ENCODE measurements around the genes APH1A, MCL1 and GOLPH3L.

GRCh38 chr1:150109508-150109974 lies 40.2 kb upstream of the PLEKHO1 start:
- PRO-cap = no peak

DNA sequence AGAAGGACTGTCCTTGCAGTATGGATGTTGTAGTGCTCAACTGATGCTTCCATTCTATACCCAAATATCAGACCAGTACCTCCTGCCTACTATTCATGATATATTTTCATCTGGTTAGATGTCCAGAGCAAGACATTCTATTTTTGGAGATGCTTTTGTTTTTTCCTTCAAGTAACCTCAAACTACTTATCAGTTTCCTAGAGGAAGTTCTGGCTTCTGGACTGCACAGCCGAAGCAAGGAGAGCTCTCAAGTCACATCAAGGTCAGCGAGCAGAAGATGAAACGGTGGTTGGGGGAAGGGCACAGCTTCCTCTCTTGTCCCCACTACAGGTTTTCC lies 5.2 kb upstream of the PLEKHO1 start:
- PRO-cap = no peak

DNA sequence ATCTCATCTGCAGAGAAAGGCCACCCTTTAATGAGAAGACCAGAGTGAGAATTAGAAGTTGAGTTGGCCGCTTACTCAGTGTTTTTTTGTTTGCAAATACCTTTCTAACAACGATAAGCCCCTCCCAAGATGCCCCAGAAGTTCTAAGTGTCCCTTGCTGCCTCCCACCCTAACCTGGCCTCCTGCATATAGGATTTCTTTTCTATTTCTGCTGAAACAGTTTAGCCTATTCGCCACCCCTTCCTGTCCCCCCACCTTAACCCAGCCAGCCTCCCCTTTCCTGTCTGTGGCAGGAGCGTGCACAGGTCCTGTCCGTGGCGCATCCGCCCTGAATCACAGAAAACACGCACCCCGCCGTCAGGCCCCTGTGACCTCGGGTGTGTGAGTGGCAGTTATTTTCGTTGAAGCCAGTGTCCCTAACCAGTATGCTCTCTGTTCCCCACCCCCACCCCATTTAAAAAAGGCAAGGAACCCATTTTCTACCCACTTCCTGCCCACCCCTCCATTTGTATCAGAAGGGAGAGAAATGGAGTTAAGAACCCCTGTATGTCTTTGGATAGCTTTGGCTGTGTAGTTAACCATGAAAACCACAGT lies 1.6 kb downstream of the PLEKHO1 start:
- PRO-cap = bidirectional peak, plus-strand start at position 486 of the sequence, minus-strand start at position 383 of the sequence

DNA sequence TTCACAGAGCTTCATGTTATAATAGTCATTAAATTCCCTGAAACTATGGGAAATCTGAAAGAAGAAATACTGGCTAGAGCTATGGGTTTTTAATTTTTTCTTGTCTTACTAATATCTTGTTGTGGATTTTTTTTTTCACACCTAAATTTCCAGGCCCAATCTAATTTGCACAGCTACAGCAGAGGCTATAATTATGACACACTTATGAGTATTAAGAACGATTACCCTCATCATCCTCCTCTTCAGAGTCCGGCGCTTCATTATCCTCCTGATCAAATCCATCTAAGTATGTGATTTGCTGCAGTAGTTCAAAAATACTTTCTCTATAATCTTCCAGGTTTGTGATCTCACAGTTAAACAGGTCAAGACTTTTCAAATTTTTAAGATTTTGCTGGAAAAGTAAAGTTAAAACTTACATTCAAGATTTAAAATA lies 7.0 kb downstream of the ANP32E start:
- PRO-cap = no peak

GRCh38 chr1:150235283-150235583 lies 679 bp downstream of the ANP32E start:
- PRO-cap = bidirectional peak, plus-strand start at chr1:150235687, minus-strand start at chr1:150235412

DNA sequence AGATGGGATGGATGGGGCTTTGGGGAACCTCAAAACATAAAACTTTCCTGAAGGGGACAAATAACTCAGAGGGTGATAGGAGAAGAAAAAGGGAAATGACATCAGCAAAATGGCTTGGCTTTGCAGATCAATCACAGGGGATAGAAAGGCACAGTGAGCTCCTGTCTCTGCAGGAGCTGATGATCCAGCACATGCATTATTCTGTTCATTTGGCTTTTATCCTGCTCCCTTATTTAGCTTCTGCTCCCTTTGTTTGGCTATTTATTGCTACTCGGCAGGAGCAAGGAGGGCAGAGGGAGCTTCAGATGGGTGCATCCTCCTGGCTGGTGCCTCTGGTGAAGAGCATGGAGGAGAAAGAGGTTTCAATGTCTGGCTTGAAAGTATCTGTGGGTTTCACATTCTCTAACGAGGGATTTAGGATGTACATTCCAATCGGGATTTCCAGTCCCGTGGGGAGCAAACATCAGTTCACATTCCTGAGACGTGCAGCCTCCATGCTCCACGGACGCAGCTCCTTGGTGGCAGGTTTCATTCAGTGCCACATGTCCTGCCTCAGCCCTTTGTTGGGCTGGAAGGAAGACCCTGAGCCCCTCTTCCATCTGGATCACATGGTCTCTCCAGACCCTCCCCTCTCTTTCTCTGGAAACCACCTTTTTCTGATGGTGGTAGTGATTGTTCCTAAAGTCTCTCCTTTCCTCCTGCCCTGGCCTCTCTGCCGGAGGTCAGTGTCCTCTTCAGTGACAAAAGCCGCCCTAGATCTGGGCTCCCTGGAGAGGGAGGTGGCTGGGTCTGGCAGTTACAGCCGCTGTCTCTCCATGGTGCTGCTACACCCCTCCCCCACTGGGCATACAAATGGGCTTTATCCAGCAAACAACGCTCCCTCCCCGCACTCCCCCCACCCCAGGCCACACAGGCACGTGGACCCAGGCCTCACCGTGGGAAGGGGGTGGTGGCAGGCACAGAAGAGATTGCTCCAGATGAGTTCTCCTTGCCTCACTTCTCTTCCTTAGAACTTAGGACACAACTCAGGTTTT lies 957 bp upstream of the CA14 start:
- PRO-cap = no peak

- PRO-cap = bidirectional peak, plus-strand start at chr1:150268454, minus-strand start at chr1:150268213; bidirectional peak, plus-strand start at chr1:150268739, minus-strand start at chr1:150268679; bidirectional peak, plus-strand start at chr1:150269172, minus-strand start at chr1:150268950
These were observed at the start of gene APH1A for GRCh38 chr1:150268189-150269038. Gene APH1A, minus strand, starts transcription at chr1:150269016.

DNA sequence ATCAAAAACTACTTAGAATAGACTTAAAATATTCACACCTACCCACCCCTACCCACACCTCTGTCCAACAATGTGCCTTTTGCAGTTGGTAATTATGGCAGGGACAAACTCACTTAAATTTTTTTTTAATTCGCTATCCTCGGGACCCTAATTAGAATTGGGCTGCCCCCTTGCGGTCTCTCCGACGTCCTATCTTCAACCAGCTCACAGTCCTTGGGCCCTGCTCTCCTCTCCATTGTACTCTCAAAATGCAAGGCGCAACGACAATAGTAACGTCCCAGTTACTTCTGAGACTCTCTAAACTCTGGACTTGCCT lies 1.1 kb upstream of the CIART start:
- PRO-cap = no peak

DNA sequence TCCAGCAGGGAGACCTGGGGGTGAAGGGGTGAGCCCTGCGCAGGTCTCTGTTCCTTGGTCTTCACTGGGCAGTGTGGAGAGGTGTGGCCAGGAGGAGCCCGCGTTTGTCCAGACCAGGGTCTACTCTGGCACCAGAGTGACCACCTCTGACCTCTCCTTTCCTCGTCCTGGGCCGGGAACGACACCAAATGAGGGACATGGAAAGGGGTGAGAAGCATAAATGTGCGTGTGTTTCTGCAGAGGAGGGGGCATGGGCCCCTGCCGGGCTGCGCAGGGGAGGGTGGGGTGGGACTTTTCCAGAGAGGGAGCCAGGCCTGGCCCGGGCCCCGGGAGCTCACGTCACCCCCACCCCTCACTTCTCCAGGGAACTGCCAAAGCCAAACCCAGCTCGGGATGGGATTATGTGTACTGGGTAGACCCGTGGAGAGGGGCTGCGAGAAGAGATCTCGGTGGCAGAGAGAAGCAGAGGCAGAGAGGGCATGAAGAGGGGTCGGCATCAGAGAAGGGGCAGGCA lies 919 bp downstream of the ADAMTSL4 start:
- PRO-cap = no peak

GRCh38 chr1:150555754-150556550 lies 6.7 kb downstream of the ADAMTSL4 start:
- PRO-cap = no peak

GRCh38 chr1:150575560-150576266 lies 3.7 kb downstream of the MCL1 start:
- PRO-cap = no peak

DNA sequence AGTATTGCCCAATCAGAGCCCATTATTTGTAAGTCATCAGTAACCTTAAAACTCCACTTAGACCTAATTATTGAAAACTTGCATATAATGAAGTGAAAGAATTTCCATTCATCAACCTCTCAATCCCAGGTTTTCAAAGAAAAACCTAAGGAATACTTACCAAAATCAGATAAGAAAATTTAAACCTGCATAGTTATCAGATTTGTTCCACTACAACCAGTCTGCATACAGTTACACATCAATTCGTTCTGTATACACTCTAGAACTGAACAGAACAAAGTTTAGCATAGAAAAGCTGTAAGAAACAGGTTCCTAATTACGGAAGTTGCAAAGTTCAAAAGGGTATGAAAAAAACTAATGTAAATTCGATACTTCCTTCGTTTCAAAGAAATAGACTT lies 3.1 kb downstream of the MCL1 start:
- PRO-cap = no peak

DNA sequence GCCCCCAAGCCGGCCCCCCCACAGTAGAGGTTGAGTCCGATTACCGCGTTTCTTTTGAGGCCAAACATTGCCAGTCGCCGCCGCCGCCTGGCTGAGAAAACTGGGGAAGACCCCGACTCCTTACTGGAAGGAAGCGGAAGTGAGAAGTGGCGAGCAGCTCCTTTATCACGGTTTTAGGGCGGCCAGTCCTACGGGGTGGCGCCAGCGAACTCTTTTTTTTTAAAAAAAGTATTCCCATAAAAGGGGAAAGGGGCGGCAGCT lies at the start of gene MCL1:
Gene MCL1, minus strand, starts transcription at position 148 of the 261 bp plus-strand sequence.
- PRO-cap = bidirectional peak, plus-strand start outside the sequence, minus-strand start at position 148 of the sequence

GRCh38 chr1:150595911-150596768 lies 16.7 kb upstream of the MCL1 start:
- PRO-cap = no peak

GRCh38 chr1:150613084-150614040 lies 16.1 kb downstream of the ENSA start:
- PRO-cap = bidirectional peak, plus-strand start at chr1:150613714, minus-strand start at chr1:150613600

- PRO-cap = no peak
These were observed at the start of gene GOLPH3L for GRCh38 chr1:150696860-150697629. Gene GOLPH3L, minus strand, starts transcription at chr1:150697154.

DNA sequence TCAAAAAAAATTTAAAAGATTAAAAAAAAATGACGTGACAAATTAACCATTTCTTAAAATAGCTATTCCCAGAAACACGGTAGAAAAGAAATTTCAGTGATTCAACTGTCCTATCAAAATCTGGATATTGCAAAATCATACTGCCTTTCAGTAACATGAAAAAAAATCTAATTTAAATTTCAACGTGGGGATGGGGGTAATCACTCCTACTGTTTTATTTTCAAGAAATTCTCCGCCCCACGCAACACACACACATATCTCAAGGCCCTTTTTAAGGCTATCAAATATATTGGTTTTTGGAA lies 1.2 kb downstream of the ARNT start:
- PRO-cap = no peak

DNA sequence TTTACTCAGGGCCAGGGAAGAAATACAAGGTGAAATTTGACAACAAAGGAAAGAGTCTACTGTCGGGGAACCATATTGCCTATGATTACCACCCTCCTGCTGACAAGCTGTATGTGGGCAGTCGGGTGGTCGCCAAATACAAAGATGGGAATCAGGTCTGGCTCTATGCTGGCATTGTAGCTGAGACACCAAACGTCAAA lies 16.6 kb downstream of the SETDB1 start:
- PRO-cap = no peak

GRCh38 chr1:150965770-150966927 lies 8.5 kb downstream of the CERS2 start:
- PRO-cap = no peak

GRCh38 chr1:150971193-150972397 lies 3.0 kb downstream of the CERS2 start:
- PRO-cap = no peak